Measurements from ENCODE around the gene PIAS2.

DNA sequence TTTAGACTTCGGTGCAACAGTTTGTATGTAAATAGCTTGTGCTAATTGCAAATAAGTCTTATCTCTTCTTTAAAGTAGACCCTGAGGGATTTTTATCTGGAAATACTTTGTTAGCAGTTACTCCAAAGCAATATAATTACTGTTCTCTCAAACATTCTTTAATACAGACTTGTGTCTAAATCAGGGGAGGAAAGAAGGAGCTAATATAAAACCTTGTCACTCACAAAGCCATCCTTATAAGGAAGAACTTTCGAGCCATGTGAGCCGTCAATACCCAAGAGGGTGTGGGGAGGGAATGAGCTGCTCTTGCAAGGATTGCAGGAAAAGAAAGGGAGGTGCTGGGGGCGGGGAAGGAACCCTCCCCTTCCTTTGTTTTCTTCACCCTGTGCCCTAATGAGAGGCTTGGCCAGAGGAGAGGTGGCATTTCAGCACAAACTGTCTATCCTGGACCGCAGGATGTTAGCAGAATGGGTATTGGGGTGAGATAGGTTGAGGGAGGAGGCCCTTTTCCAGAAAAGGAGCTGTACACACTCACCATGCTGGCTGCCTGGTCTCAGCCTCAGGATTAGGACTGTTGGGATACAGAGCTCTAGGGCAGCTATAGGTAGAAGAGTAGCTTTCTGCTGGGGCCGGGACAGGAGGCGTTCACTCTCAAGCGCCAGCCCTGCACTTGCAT lies 132.4 kb downstream of the RNF165 start:
- PRO-cap: no peak

GRCh38 chr18:46814593-46815122 lies 57.8 kb upstream of the ST8SIA5 start:
- PRO-cap: no peak

GRCh38 chr18:46825318-46826091 lies 68.7 kb upstream of the ST8SIA5 start:
- PRO-cap: no peak

- PRO-cap: unidirectional peak, plus-strand start at chr18:46916892; bidirectional peak, plus-strand start at chr18:46917602, minus-strand start at chr18:46917438
Measured at GRCh38 chr18:46916741-46917569, at the start of gene PIAS2. PIAS2 (minus strand) TSS chr18:46917507.

GRCh38 chr18:47031243-47031531 lies 4.2 kb downstream of the ELOA2 start:
- PRO-cap: no peak

GRCh38 chr18:47260895-47261444 lies 9.5 kb upstream of the SKOR2 start:
- PRO-cap: no peak

DNA sequence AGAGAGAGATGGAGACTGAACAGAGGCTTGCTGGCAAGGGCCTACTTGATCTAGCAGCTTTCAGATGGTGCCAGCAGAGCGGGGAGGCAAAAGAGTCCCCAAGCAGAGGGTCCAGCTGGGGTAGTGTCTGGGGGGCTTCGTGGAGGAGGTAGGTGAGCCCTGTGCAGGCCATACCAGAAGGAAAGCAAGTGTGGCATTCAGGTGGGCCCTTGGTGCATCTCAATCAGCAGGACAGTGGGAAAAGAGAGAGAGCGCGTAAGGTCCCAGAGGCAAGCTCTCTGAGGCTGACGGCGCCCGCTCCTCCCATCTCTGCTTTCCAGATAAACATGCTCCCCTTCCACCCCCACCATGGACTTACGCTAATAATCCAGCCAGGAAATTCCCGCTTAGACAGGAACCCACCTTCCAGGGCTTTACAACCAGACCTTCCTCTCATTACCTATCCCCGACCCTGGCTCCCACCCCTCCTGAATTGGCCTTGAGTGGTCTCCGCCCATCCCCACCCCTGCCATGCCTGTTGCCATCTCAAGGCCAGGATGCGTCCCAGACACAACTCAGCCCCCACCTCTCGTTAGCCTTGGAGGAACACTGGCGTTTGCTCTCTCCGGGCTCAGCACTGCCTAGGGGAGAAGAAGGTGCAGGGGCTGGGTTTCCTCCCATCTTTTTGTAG lies 131.2 kb downstream of the SMAD2 start:
- PRO-cap: no peak

DNA sequence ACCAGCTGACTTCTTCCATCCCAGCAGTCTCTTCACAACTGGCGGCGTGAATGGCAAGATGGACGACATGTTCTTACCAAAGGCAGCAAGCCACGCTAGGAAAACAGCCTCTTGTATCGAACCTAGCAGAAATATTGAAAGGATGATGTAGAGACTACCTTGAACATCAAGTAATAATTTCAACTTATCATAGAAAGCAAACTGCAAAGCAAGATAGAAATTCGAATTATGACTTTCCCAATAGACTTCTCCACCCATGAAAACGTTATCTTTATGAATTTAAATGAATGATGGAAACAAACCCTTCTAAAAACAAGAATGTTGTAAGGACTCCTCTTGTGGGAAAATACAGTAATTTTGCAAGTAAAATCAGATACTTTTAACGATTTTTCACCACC lies 33.8 kb downstream of the SMAD2 start:
- PRO-cap: no peak

GRCh38 chr18:48072720-48073763 lies 142.6 kb upstream of the SMAD2 start:
- PRO-cap: no peak

DNA sequence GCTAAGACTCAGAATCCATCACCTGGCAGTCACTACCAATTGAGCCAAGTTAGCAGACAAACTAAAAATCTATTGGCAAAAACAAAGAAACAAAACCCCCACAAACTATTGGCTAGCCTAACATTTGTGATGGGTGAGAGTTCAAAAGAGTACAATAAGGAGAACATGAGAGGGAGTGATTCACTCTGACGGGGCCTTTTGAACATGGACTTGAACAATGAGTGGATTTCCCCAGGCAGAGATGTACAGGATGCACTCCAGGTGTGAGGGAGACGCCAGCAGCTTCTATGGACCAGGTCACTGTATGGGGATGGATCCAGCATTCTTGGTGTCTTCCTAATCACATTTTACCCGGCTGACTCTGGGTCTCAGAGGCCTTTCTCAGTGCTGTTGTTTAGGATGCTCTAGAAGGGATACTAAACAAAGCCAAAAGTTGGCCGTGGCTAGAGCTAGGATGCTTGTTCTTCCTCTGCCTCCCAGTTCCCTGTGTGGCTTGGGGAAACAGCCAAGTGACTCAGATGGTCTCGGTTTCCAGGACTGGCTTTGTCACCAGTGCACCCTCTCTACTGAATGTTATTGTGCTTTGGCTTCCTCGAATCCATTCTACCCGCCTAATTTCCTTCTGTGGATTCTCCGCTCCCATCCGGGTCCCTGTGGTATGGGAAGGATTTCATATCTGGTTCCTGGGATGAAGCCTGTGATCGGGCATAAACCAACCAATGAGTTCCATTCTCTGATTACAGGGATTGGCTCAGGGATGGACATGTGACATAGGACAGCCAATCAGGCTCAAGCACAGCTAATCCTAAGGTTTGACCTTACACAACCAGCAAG lies 167.7 kb upstream of the SMAD2 start:
- PRO-cap: no peak

GRCh38 chr18:48136356-48137503 lies 206.3 kb upstream of the SMAD2 start:
- PRO-cap: no peak

DNA sequence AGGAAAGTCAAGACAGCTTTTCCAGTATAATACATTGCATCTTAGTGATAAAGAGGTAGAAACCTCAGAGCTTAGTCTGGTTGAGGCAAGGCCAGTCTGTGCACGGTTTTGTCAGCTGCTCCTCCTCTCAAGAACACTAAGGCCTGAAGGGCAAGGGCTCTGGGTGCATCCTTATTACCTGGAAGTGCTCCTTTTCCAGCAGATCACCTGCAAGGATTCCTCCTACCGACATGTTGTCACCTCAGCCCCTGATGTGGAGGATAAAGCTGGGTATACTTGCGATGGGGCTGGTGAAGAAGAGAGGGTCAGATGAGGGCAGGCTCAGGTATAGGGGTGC lies 149.2 kb downstream of the CTIF start:
- PRO-cap: no peak

DNA sequence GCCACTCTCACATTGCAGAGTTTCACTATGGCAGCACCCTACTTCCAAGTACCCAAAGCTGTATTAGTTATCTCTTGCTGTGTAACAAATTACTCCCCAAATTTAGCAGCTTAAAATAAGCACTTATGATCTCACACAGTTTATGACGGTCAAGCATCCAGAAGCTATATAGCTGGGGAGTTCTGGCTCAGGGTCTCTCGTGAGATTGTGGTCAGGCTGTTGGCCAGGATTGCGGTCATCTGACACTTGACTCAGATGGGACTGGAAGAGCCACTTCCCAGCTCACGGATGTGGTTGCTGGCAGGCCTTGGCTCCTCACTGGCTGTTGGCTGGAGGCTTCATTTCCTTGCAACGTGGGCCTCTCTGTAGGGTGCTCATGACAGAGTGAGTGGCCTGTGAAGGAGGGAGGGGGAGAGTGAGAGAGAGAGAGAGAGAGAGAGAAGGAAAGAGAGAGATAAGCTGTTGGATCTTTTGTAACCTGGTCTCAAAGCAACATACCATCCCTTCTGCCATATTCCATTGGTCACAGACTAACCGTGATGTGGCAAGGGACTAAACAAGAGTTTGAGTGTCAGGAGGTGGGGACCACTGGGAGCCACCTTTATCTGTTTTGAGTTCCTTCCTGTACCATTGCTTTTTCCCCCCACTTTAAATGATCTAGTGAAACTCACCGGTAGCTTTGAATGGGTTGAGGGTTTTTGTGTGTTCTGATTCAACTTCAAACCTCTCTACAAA lies 189.7 kb downstream of the CTIF start:
- PRO-cap: no peak

DNA sequence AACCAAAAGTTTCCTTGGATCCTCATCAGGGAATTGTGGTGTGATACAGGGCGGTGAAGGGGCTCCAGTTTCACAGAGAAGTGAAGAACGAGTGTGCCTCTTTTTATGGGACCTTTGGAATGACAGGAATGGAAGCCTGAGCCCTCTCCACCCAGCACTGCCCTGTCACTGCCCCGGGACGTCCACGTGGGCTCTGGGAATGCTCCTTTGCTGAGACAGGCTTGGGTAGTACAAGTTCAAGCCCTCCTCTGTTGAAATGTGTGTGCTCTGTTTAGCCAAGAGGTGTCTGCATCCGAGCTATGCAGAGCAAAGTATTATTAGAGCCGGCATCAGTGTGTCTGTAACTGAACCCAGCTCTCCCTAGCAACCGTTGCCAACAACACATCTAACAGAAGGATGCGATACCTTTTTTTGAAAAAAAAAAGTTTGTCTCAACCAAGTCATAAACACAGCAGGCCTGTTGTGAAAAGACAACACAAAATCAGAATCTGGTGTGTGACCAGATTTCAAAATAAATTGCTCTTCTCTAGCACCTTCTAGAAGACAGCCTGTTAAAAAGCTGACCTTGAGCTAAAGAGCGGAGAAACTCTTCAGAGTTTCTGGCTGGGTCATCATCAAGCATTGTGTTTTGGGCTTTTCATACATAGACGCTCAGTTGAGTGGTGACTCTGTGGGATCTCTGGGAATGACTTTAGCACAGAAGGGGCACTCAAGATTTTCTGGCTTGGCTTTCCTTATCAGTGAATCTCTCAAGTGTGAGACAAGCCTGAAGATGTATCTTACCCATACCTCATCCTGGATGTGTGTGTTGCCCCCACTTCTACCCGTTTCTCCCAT lies 183.3 kb downstream of the SMAD7 start:
- PRO-cap: no peak

DNA sequence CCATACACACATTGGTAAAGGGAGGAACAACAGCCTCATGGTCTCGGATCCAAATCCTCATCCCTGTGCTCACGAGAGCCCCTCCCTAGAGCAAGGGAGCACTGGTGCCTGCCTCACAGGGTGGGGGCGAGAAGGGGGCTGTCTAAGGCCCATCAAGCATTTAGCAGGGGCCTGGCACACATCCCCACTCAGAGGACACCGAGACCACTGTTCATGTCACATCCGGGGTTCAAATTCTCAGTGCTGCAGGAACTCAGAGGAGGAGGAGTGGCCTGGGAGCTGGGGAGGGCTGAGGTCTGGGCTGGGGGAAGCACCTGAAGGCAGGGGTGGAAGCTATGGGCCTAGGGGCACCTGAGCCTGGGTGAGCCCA lies 113.6 kb downstream of the SMAD7 start:
- PRO-cap: no peak

- PRO-cap: no peak
Measured at GRCh38 chr18:48902975-48903831, 47.6 kb downstream of the SMAD7 start.

- PRO-cap: no peak
Measured at GRCh38 chr18:48921597-48922122, 29.1 kb downstream of the SMAD7 start.

DNA sequence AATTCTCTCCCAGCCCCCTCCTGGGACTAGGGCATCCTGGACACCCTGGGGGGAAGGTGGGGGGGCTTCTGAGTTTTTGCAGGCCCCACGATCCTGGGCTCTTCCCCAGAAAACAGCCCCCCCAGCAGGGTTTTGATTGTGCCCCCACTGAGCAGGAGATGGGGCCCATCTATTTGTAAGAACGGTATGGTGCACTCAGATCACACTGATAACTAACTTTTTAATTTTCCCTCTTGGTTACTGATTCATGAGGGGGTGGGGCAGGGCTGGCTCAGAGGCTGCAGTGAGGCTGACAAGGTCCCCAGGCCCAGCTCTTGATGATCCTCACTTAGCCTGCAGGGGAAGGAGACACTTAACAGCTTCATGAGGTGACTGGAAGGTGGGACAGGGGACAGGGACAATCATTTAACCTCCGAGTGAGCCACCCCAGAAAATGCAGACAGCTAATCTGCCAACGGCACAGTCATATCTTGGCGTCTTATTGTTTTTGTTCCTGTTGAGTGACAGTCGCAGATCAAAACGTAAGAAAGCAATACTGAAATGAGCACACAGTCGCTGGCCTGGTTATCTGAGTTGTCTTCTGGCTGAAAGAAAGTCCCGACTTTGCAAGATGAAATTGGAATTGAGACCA lies 18.8 kb downstream of the SMAD7 start:
- PRO-cap: no peak

DNA sequence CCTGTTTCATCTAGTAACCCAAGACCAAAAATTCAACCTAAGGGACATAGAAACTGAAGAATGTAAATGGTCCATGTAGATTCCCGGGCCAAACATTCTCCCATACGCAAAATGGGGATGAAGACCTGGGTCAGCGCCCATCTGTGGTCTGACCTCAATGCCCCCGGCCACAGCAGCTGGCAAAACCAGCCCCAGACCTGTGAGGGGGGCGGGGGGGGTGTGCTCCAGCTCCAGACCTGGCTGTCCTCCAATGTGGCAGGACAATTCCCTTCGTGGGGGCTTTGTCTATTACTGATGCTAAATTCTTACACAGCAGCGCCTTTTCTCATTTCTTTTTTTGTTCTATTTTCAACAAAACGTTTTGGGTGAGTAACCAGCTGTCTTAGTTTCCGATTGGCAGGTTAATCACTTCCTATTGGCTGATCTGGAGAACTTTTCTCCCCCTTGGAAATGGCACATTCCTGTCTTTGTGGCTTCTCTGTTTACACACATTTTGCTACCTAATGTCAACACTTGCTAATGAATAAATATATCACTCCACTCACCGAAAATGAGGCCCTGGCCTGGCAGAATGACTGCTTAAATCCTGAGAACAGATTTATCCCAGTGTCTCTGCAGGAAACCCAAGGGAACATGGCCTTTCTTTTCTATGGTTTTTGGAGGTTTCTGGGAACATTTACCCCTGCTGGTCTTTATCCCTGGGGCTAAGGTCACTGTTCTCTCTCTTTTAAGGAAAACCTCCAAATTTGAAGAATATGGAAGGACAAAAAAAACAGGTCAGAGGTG lies 4.4 kb downstream of the SMAD7 start:
- PRO-cap: no peak

DNA sequence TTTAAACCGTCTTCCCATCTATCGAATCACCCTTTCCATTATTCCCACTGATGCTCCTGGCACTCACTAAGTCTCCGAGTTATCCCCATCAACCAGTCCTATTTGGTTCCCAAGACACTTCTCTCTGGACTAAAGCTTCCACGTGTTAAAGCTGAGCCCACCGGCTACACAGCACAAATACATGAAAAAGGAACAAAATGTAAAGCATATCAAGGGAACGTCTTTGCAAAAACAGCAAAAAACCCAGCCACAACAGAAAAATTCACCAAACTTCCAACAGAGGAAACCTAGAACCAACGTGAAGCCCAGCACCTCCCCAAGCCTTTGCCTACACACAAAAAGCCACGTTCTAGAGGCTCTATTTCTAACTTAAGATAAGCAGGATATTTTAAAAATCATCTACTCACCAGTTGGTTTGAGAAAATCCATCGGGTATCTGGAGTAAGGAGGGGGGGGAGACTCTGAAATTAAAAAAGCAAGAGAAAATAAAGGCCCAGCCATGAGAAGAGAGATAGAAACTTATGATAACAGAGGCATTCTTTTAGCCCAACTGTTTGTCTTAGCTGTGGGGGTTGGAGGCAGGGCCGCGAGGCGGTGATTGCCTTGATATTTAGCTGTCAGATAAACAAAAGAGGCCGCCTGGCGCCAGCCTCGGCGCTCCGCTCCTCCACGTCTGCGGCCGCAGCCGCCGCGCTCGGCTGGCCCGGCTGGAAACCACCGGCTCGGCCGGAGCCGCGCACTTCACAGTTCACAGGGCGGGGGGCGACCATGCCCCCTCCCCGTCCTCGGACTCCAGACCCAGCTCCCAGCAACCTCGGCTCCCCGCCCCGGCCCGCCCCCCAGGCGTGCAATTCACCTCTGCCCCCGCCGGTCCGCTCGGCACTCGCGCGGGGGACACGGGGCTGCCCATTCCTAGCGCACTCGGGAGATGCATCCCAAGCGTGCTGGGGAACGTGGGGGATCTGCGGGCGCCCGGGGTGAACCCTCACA lies 2.5 kb downstream of the SMAD7 start:
- PRO-cap: bidirectional peak, plus-strand start at position 739 of the sequence, minus-strand start at position 526 of the sequence; unidirectional peak, plus-strand start at position 882 of the sequence

Measured in SEM (cell line).